T47D (cell line): ENCODE measurements around the genes C17orf50, TBC1D3B, ZNHIT3, LHX1, TBC1D3E and TBC1D3.

DNA sequence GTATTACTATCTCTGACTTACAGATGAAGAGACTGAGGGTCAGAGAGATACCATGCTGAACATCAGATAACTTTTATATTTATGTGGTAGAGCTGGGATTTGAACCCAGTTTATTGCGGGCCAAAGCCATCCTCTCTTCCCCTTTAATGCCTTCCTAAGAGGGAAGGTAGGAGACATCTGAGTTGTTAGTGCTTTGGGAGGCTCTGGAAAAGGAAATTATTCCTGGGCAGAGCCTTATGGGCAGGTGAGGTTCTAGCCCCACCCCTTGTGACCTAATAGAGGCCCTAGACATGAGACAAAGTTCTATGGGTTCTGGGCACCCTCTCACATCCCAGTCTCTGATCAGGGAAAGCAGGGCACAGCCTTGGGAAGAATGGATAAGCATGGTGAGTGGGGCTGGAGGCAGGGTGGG, at the start of gene C17orf50:
TSS of gene C17orf50 (plus strand) at position 319 of the 412 bp plus-strand sequence.
- RRBS = no CpG with 5 or more reads among the region's 1 CpG

DNA sequence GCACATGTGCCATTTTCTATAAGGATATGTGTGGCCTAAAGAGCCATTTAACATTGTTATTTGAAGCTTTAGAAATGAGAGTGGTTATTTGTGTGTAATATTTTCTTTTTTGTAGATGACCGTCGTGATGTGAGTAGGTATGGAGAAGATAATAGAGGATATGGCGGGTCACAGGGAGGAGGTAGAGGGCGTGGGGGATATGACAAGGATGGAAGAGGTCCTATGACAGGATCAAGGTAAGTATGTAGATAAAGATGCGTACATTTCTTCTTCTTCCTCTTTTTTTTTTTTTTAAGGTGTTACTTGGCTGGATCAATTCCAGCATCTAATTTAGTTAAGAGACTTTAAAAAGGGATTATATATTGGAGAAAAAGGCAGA, 14.7 kb downstream of the TAF15 start:
- RRBS = no CpG with 5 or more reads among the region's 5 CpGs

DNA sequence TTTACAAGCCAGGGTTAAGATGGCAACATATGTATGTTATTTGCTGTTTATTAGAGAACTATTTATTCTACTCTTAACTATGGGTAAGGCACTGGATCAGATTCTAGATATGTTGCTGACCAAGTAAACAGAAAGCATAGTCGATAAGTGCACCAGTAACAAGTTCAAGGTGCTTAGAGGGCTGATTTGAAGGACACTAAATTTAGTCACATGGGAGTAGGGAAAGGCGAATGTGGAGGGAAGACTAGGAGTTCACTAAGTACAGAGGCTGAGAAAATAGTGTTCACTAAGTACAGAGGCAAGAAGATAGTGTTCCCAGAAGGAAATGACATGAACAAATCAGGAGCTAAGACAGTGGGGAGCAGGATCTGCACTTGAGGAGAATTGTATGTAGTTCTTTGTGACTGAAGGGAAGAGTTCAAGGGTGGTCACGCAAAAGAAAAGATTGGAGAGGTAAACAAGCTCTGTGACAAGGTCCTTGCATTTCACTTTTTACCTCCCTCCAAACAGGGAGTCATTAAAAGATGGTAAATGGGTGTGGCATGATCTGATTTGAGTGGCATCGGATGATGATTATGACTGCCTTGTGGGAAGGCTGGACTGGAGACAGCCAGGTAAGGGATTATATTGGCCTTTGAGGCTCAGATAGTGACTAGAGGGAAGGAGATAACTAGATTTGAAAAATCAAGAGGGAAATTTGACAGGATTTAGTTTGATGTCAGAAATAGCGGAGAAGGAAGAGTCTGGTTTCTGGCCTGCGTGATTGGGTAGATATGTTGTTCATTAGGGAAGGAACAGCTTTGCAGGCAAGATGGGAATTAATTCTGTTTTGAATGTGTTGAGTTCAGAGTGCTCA, 20.8 kb downstream of the HEATR9 start:
- RRBS = no CpG with 5 or more reads among the region's 6 CpGs

DNA sequence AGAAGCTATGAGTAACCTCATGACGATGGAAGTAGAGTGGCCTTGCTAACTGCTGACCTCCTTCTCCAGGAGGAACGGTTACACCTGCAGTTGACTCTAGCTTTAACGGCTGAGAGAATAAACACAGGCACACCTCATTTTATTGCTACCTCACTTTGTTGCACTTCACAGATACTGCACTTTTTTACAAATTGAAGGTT, 25.0 kb downstream of the CCL4 start:
- RRBS = no CpG with 5 or more reads among the region's 3 CpGs

DNA sequence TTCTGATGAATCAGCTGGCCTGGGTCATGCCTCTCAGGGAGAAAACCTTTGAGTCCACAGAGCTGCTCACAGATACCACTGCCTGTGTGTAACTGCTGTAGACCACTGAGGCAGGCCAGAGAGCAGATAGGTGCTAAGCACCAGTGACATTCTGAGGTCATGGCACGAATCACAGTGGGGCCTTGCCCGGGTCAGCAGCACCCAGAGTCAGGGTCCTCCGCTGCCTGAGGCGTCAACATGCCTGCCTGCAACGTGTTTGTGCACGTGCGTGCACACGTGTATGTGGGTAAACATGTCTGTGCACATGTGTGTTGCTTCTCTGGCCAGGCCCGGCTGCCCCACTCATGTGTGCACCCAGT, at the start of gene TBC1D3B:
TSS of gene TBC1D3B (minus strand) at position 153 of the 359 bp plus-strand sequence.
- RRBS = no CpG with 5 or more reads among the region's 9 CpGs

DNA sequence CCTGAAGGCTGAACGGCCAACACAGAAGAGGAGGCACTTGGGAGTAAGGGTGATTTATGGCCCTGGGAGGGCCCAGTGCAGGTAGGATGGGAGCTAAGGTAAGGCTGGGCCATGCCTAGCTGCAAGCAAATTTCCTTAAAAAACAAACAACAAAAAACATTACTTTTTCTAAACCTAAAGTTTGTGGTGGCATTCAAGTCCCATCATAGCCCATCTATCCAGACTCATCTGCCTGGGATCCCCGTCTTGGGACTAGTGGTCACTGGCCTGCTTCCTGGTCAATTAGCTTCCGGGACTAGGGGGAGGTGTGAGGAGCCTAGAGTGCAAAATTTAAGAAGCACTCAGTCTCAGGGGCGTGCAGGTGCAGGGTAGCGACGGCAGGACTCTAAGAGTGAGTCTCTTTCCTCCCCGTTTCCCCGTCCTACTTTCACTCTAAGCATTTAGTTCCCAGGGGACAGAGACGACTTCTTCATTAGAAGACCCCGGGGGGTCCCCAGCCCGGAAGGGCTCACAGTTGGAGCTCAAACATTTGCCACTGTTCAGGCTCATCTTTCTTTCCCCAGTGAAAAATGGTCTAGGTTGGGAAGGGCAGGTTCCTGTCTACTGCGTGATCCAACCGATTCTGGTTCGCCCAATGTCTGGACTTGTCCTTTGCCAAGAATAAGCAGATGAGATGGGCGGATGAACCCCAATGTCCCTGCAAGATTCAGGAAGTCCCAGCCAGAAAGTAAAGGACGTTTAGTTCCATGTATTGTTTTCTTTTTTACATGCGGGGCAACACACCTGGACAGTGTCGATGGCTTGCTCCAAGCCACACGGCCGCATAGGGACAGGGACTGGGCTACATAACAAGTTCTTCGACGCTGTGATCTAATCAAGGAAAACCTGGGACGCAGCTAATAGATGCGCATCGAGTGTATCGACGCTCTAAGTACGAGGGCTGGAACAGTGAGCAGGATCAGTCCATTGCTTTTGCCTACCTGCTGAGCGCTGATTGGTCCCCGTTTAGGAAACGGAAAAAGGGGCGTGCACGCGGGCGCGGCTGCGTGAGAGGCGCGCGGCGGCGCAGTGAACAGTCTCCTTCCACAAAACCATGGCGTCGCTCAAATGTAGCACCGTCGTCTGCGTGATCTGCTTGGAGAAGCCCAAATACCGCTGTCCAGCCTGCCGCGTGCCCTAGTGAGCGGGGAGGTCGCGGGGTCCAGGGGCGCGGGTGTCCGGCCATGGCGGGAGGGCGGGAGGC, at the start of gene ZNHIT3:
TSS of gene ZNHIT3 (plus strand) at position 1,075 of the 1,243 bp plus-strand sequence.
- RRBS = no CpG with 5 or more reads among the region's 58 CpGs

- RRBS = no CpG with 5 or more reads among the region's 9 CpGs
These were observed 6.7 kb downstream of the MYO19 start for GRCh38 chr17:36527954-36528387.

DNA sequence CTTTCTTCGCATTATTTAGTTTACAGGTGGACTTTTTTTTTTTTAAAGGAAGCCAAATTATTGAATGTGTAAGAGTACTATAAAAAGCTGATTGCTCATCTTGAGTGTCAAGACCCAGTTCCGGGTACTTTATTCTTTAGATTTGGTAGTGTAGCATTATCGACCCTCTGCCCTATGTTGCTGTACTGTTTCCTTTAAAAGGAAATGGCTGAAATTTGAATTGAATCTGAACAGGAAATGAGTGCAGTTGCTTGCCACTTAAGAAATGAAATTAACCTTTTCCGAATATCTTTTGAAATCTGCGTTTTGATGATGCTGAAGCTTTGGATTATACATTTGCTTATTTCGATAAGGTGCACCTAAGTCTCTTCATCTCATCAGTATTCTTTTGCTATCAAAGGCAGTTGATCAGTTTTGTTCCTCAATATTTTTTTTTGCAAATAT, 1.7 kb downstream of the GGNBP2 start:
- RRBS = no CpG with 5 or more reads among the region's 6 CpGs

GRCh38 chr17:36564485-36565511, 20.1 kb downstream of the GGNBP2 start:
- RRBS = no CpG with 5 or more reads among the region's 2 CpGs

DNA sequence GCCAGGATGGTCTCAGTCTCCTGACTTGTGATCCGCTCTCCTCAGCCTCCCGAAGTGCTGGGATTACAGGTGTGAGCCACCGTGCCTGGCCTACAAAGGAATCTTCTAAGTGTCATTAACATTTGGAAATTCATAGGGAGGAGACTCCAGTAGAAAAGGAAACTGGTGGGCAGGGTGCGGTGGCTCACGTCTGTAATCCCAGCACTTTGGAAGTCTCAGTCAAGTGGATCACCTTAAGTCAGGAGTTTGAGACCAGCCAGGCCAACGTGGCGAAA, 22.8 kb upstream of the DHRS11 start:
- RRBS = no CpG with 5 or more reads among the region's 7 CpGs

GRCh38 chr17:36597269-36597755, 4.1 kb upstream of the MRM1 start:
- RRBS = no CpG with 5 or more reads among the region's 7 CpGs

- RRBS = no CpG with 5 or more reads among the region's 21 CpGs
These were observed 129.7 kb upstream of the LHX1 start for GRCh38 chr17:36807528-36807989.

GRCh38 chr17:36937022-36937382, 273 bp upstream of the LHX1 start:
- RRBS = no CpG with 5 or more reads among the region's 28 CpGs

GRCh38 chr17:36937465-36937960, at the start of gene LHX1:
Gene LHX1, plus strand, starts transcription at chr17:36937475.
- RRBS = no CpG with 5 or more reads among the region's 42 CpGs

DNA sequence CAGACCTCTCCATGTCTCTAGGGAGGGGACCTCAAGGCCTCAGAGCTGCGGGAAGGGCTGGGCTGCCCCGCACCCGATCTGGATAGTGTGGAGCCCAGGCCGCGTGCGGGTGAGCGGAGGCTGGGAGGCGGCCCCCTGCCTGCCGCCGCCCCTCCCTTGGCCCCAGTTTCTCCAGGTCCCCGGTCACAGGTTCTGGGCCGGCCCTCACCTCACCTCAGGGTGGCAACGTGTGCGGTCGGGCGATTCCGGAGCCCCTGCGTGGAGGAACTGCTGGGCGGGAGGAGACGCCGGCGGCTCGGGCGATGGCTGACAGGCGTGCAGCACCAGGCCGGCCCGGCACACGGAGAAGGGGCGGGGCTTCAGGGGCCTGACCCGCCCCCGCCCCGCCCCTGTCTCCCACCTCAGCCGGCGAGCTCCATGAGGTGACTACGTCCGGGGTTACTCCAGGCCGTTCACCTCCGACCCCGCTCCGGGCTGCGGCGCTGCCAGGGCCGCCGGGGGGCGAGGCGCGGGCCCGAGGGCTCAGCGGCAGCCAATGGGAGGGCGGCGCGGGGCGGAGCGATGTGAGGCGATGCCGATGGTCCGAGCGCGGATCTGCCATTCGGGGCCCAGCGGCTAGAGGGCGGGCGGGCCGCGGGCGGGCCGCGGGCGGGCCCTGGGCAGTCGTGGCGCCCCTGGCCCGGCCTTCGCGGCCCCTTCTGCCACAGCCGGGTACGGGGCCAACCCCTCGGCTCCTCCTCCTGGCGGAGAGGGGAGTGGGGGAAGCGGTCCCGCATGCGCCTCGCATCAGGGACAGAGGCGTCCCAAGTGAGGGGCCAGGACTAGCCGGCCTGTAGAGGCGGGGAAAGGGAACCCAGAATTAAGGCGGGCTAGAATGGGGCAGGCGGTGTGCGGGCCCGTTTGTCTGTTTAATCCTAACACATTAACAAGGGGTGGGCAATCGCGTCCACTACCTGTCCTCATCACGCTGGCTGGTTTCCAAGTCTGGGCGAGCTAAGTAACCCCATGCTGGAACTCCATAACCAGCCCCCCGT, 16.7 kb upstream of the C17orf78 start:
- RRBS = no CpG with 5 or more reads among the region's 94 CpGs

DNA sequence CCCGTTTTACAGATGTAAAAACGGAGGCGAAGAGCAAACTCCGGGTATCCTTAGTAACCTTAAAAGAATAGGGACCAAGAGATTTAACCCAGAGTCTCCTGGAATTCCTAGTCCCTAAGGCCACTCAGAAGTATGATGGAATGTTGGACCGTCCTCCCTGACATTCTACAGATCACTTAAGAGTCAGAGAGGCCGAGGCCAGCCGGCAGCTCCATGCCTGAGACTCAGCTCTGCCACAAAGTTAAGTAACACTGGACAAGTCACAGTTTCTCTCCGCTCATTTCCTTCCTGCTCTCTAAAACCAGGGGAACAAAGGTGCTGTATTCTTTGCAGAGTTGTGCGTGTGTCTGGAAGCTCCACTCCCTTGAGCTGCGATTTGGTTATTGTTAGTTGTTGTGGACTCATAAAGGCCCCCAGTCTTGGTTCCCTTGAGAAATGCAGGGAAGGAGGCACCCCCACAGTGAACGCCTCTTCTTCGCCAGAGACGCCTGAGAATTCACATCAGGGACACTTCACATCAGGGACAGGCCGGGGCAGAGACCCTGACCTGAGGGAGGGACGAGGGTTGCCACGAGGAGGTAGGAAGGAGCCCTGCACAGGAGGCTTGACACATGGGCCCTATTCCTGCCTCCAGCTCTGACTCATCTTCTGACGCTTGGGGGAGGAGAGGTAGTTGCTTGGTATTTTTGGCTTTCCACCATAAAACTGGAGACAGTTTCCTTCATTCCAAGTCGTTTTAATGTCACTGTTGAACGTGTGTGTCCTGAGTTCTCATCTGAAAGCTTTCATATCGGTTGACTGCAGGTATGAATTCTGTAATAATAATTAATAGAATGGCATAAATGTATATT, 1.4 kb downstream of the DUSP14 start:
- RRBS = no CpG with 5 or more reads among the region's 20 CpGs

DNA sequence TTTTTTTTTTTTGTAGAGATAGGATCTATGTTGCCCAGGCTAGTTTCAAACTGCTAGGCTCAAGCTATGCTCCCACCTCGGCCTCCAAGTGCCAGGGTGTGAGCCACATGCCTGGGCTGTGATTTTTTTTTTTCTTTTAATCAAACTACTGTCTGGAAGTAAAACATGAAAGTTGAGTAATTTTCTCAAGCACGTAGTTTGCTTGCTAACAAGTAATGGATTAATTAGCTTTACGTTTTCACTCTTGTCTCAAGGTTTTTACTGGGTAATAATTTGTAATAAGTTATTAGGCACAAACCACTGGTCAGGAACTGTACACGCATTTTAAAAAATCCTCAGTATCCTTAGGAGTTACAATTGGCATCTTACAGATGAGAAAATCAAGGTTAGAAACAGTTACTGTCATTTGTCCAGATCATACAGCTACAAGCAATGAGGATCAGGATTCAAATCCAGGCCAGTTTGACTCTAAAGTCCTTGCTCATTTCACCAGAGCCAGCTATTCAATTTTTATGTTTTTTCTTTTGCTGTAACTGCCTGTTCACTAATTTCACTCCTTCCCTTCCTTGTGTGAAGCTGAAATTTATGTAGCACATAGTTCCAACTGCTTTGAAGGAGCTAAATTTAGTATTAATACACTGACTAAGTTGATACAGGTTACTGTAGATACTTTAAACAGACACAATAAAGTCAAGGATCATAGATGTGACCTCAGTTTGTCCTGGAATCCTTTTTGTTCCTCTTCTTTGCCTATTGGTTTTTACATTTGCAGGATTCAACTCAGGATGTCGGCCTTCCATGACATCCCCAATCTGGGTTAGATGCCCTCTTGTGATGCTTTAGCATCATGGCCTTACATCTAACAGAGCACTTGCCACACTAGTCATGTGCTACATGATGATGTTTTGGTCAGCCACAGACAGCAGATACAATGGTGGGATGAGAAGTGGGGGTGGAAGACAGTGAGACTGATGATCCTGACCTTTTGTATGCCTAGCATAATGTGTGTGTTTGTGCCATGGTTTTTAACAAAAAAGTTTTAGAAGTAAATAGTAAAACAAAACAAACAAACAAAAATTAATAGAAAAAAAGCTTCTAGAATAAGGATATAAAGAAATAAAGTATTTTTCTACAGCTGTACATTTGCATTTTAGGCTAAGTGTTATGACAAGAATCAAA, 1.5 kb upstream of the SYNRG start:
- RRBS = no CpG with 5 or more reads among the region's 5 CpGs

DNA sequence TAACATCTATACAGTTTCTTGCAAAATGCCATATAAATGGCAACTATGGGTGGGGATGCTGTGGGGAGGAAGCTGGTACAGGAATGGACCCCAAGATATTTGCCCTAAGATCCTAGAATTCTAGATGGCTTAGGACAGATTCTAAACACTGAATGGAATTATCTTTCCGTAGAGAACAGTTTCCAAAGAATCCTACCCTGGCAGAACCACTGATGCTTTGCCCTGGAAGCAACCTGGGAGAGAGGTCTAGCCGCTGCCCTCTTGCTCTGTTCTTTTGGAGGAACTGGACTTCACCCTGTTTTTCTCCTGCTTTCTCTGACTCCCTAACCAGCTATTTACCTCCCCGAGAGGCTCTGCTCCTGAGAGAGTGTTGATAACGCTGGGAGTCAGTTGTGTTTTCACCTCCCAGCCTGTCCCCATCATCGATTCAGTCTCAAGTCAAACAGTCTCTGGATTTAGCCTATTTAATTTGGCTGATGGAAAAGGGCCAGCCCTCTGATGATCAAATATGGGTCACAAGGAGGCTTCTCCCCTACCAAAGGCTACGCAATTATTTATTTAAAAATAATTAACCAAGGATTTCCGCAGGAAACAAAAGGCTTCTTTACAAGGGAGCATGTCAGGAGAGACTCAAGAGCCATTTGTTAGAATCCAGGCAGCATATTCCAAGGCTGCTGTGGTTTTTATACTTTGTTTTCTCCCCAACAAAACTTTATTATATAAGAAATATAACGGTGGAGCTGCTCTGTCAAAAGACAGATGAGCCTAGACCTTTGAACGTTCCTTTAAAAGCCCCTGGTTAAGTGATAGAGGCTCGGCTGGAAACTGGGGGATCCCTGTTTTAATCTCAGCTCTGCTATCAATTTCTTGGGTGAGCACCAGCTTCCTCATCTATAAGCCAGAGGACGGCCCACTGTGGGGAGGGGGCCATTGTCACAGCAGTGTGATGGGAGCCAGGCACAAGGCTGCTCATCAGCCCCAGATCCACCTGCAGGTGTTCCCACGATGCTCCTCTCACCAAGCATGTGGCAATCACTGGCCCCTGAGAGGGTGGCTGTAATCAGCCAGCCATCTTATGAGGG, 31.7 kb downstream of the HNF1B start:
- RRBS = no CpG with 5 or more reads among the region's 12 CpGs

DNA sequence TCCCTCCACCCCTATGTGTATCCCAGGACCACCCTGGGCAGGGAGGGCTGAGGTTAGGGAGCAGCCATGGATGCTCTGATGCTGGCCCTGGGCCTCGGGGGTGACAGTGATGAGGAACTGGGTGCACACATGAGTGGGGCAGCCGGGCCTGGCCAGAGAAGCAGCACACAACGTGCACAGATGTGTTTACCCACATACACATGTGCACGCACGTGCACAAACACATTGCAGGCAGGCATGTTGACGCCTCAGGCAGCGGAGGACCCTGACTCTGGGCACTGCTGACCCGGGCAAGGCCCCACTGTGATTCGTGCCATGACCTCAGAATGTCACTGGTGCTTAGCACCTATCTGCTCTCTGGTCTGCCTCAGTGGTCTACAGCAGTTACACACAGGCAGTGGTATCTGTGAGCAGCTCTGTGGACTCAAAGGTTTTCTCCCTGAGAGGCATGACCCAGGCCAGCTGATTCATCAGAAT, at the start of gene TBC1D3E:
TSS of gene TBC1D3E (plus strand) at position 365 of the 477 bp plus-strand sequence.
- RRBS = no CpG with 5 or more reads among the region's 9 CpGs

DNA sequence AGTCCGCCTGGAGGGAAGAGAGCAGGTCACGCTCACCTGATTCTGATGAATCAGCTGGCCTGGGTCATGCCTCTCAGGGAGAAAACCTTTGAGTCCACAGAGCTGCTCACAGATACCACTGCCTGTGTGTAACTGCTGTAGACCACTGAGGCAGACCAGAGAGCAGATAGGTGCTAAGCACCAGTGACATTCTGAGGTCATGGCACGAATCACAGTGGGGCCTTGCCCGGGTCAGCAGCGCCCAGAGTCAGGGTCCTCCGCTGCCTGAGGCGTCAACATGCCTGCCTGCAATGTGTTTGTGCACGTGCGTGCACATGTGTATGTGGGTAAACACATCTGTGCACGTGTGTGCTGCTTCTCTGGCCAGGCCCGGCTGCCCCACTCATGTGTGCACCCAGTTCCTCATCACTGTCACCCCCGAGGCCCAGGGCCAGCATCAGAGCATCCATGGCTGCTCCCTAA, at the start of gene TBC1D3:
TSS of gene TBC1D3 (minus strand) at position 147 of the 462 bp plus-strand sequence.
- RRBS = no CpG with 5 or more reads among the region's 12 CpGs